Epithelial cell of proximal tubule (primary cell): ENCODE measurements around a stretch of chr12.

GRCh38 chr12:119672016-119672671, 4.2 kb downstream of the PRKAB1 start:
- RAMPAGE, long total RNA: no peak
- RRBS: no CpG with 5 or more reads among the region's 9 CpGs

GRCh38 chr12:119678960-119679922, 11.3 kb downstream of the PRKAB1 start:
- RAMPAGE, long total RNA: no peak
- RRBS: no CpG with 5 or more reads among the region's 17 CpGs

DNA sequence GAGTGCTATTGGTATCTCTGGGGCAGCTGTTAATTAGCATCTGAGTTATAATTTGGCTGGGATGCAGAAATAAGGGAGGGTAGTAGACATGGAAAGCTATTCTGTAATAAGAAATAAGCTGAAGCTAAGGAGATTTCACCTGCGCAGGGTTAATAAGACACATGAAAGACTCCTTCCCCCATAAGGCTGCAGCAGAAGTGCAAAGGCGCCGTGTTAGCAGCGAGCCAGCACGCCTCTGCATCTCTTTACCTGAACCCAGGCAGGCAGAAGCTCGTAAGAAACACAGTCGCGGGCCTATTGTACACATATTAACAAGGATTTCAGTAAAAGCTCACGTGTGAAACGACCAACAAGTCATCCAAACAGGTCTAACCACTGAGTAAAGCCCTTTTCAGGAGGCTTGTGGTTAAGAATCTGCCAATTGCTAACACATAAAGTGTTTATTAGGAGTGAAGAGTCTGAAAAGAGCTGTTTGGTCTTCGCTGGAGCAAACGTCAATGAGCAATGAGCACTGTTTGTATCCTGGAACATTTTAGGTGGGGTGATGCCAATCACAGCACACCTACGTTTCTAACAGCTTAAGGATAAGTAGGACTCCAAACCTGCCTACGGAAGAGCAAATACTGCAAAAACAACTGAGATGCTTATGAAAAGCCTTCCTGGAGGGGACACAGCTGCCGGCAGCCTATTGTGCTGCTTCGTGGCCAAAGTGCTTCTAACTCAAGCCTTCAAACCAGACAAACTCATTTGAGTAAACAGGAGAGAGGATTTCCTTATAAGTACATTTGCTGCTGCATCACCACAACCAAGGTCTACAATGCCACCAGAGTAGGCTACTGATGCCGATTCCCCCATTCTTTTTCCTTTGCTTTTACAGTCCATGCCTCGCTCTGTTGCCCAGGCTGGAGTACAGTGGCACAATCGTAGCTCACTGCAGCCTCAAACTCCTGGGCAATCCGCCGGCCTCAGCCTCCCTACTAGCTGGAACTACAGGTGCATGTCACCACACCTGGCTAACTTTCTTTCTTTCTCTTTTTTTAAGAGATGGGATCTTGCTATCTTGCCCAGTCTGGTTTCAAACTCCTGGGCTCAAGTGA, 43.2 kb downstream of the PRKAB1 start:
- RAMPAGE, long total RNA: no peak
- RRBS: no CpG with 5 or more reads among the region's 21 CpGs

DNA sequence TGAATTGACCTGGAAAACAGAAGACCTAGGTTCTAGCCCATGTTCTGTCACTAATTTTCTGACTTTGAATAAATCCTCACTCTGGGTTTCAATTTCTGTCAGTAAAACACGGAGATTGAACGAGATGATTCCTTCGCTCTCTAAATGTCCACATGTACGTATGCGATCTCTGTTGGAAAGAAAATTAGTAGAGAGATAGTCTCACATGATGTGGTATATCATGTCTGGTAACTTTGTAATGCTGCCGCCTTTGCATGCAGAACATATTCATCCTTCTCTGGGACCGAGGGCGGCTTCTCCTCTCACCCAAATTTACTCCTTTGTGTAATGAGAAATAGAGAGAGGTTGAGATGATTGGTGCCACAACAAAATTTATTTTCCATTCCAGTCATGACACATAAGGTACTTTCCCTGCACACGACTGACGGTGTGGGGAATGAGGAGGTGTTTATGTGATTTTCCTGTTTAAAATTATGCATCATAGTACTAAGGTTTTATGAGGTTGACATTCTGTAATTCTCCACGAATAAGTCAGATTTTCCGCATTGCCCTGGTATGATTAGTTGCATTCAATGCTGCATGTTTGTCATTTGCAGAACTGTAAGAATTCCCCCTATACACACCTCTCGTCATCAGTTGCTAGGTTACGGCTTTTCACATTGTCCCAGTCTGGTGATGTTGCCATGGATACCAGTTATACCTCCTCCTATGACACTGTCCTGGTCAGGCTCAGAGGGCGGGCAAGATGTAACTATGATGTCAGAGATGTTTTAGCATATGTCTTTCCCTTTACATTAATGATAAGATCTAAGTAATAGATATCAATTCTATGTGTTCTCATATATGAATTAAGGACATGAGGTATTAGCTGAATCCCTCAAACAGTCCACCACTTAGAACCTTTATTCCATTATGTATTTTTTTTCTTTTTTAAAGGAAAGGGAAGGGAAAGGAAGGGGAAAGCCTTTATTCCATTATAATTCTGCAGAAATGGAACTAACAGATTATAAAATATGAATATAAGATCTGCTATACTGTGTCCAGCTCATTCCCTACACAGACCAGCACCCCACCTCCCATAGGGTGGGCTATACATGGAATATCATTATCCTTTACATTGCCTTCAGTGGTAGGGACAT, 23.2 kb downstream of the BICDL1 start:
- RAMPAGE, long total RNA: no peak
- RRBS: no CpG with 5 or more reads among the region's 15 CpGs

GRCh38 chr12:120078666-120079532, 37.7 kb downstream of the RAB35 start:
- RAMPAGE, long total RNA: no peak
- RRBS: no CpG with 5 or more reads among the region's 10 CpGs

DNA sequence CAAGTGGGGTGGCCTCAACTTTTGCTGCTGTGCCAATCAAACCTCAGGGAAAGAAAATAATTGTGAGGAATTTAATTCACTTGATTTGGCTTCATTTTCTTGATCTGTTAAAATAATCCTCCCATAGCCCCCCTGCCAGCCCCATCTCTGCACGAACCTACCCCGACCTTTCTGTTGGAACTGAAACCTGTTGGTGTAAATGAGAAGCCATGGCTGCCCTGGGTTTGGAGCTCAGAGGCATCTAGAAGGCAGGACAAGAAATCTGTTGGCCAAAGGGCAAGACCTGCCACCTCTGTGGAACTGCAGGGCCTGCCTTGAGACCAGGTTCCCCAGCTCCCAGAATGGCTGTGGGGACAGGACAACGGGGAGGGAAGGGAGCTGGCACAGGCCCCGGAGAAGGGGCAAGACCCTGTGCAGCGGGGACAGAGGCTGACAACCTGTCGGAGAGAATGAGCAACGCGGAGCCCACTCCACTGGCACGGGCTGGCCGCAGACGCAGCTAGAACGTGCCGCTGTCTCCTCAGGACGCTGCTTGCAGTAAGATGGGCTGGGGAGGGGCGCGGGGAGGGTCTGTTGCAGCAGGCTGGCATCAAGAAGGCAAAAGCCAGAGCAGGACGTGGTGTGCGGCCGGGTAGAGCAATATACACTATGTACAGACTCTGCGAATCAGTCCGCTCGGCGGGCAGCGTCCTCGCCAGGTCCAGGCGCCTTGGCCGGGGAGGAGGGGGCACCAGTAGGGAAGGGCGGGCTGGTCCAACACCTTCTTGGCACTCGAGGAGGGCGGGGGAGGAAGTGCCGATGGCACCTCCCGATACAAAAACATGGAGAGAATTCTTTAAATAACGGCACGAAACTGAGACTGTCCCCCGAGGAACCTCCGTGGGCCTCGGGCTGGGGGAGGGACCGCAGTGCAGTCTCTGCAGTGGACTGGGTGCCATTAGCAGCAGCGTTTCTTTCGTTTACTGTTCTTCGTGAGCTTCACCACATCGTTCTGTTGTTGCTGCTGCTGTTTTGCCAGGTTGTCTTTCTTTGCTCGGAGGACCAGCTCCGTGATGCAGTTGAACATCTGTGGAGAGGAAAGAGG, 19.9 kb downstream of the RAB35 start:
- RAMPAGE, long total RNA: no peak
- RRBS: 95% methylated on average over 6 of the region's 44 CpGs

DNA sequence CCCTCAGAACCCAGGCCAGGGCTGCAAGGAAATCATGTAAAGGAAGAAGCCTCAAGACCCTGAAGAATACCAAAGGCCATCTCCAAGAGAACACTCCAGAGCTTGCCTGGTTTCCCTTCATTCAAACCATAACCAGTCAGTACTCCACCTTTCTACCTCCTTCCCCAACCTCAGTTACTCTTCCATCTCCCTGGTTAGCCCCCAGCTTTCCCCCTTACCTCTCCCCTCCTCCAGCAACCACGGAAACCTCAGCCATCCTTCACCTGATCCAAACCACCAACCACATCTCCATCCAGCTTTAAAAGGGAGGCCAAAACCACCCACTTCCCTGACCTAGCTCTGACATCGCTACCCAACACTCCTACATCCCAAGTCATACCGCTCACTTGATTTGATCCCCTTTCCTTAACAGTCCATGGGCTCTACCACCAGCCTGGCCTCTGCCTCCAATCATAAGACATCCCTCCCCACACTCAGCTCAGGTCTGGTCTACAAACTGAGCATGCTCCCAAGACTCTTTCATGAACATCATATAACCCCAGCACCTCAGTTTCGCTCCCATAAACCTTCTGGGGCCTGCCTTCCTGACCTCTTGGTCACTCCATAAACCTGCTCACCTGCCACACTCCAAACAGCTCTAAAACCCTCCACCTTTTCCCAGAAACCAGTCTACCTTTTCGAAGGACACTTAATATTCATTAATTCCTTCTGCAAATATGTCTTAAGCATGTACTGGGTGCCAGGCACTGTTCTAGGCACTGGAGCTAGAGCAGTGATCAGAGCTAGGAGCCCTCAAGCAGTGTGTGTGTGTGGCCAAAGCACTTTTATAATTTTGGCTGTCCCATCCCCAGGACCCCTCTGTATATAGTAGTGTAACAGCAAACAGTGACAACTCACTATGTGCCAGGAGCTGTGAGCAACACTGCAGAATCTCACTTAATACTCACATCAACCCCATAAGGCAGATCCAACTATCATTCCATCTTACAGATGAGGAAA, 1.3 kb downstream of the RAB35 start:
- RAMPAGE, long total RNA: no peak
- RRBS: no CpG with 5 or more reads among the region's 5 CpGs

GRCh38 chr12:120117042-120117804, 670 bp upstream of the RAB35 start:
- RAMPAGE, long total RNA: no peak
- RRBS: 2% methylated on average over 32 of the region's 59 CpGs

GRCh38 chr12:120124267-120124776, 7.8 kb upstream of the RAB35 start:
- RAMPAGE, long total RNA: no peak
- RRBS: no CpG with 5 or more reads among the region's 5 CpGs

- RAMPAGE, long total RNA: no peak
- RRBS: no CpG with 5 or more reads among the region's 12 CpGs
These were observed 32.7 kb downstream of the GCN1 start for GRCh38 chr12:120161771-120162293.

DNA sequence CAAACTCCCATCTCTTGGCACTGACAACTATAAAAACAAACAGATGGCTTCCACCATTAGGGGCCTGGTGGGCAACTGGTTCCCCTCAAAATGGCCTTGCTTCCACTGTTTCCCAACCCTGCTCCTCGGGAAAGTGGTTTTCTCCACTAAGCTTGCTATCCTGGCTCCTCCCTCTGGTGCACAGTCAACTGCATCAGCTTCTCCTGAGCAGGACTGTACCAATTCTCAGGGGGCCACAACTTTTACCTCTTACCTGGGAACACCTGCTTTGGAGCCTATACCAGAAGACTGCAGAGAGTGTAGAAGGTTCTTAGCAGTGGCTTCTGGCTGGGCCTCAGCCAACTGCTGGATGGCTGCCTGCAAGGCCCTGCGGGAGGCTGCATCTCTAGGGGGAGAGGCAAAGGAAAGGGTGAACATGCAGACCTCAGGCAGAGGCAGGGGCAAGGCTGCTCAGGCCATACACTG, 10.6 kb downstream of the GCN1 start:
- RAMPAGE, long total RNA: no peak
- RRBS: no CpG with 5 or more reads among the region's 2 CpGs

DNA sequence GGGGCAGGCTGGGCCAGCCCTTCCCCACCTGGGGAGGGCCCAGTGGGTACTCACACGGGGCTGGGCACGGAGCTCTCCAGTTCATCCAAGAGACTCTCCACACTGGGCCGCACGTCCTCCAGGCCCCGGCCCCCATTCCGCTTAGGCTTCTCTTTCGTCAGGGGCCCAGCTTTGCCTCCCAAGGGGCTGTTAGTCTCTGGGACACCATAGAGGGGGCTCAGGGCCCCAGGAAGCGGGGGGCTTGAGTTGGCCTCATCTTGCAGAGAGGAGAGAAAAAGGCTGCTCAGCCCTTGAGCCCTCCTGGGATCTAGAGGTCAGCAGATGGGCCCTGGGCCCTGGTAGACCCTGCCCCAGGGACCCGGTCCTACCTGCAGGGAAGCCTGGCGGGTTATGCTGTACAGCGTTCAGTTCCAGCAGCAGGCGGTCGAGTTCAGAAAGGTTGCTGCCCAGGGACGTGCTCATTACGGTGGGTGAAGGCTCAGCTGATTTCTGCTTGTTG, 21.6 kb upstream of the RPLP0 start:
- RAMPAGE, long total RNA: no peak
- RRBS: no CpG with 5 or more reads among the region's 15 CpGs

- RAMPAGE, long total RNA: no peak
- RRBS: no CpG with 5 or more reads among the region's 9 CpGs
These were observed 27.4 kb upstream of the RPLP0 start for GRCh38 chr12:120228217-120228704.

DNA sequence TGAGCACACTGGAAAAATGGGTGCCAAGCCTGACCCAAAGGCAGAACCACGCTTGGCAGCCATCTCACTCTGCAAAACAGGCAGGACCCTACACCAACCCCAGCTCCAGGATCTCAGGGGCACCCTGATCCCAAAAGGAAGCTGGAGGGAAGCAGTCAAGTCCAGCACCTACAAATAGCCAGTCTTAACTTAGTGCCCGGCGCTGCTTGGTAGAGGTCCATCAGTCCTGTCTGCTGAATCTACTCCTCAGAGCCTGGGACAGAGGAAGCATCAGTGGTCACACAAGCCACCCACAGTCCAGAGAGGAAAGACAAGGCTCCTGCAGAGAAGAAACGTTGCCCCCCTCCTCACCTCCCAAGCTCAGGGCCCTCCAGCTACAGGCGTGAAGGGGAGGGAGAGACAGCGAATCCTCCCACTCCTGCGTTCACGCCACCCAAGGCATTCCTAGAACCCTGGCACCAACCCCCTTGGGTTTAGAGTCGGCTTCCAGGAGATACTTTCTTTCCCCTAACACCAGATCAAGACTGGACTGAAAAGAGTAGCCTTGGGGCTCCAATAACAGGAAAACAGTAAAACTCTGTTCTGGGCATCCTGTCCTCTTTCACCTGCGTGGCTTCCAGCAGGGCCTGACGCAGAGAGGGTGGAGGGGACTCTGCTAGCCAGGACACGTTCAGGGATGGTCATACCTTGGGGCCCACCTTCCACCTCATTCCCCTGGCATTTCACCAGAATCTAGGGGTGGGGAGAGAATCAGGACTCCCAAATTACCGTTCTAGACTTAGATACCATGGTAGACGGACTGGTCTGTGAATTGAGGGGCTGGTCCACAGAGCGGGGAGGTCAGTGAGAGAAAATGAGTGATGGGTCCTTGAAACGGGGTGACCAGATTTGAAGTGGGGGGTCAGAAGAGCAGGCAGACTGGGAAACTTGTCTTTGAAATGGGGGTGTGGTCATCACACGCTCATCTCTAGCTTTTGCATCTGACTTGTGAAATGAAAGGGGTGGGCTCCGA, 1.2 kb downstream of the PXN start:
- RAMPAGE, long total RNA: no peak
- RRBS: no CpG with 5 or more reads among the region's 18 CpGs

GRCh38 chr12:120369423-120370539, 817 bp upstream of the MSI1 start:
- RAMPAGE, long total RNA: no peak
- RRBS: 3% methylated on average over 5 of the region's 48 CpGs

DNA sequence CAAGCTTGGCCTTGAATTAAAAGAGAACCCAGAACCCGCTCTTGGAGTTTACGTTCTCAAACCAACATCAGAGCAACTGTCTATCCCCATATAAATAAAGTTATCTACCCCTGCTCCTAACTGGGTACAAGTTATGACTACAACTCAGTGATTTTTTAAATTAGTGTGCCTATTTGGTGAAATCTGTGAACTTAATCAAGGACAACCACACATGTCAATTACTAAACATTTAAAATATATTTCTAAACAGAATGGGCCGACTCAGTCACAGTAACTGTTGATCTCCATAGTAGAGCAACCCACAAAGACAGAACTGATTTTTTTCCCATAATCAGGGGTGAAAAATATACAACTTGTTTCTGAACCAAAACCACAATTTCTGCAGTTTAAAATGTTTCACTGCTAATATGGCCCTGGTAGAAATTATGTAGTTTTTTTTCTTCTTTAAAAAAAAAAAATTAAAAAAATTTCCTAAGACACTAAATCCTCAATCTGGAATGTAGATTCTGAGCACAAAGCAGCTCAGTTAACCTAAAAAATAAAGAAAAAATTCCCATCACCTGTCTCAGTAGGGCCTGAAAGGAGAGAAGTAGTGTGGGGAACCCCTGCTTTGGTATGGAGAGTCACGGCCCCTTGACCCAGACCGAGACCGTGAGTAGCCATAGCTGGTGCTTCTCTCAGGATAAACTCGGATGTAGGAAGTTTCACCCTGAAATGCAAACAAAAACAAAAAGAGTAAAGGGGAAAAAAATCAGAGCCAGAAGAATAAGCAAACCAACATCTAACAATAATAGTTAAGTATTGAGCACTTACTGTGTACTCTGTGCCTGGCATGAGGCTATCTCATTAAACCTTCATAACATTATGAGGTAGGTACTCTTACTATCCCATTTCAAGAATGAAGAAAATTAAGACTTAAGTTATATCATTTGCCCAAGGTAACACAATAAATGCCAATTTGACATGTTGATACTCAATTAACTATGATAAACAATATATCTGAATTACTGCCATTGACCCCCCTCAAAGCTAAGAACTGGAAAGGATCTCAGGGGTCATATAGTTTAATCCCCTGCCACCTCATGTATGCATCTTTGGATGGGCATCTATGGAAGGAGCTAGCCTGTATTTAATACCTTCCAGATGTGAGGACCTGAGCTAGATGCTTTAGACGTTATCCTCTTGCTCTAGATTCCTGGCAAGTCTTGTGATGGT, 7.7 kb downstream of the SRSF9 start:
- RAMPAGE, long total RNA: no peak
- RRBS: no CpG with 5 or more reads among the region's 8 CpGs

- RAMPAGE, long total RNA: no peak
- RRBS: no CpG with 5 or more reads among the region's 4 CpGs
These were observed 2.6 kb downstream of the SRSF9 start for GRCh38 chr12:120466977-120467369.

- RAMPAGE, long total RNA: no peak
- RRBS: no CpG with 5 or more reads among the region's 3 CpGs
These were observed 14.0 kb downstream of the RNF10 start for GRCh38 chr12:120548113-120548519.

GRCh38 chr12:120552246-120552689, 18.1 kb downstream of the RNF10 start:
- RAMPAGE, long total RNA: no peak
- RRBS: no CpG with 5 or more reads among the region's 6 CpGs

DNA sequence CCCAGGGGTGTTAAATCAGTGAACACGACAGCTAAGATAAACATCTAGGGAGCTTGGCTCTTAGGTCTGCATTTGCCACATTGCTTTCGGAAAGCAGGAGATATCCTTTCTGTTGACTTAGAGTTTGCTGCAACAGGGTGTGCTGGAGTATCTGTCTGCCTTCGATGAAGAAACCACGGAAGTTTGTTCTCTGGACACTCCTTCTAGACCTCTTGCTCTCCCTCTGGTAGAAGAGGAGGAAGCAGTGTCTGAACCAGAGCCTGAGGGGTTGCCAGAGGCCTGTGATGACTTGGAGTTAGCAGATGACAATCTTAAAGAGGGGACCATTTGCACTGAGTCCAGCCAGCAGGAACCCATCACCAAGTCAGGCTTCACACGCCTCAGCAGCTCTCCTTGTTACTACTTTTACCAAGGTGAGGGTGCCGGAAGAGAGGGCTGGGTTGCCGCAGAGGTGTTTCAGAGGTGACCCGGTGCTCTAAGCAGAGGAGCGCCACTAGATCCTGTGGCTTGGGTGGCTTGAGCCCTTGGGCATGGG, 17.9 kb downstream of the POP5 start:
- RAMPAGE, long total RNA: no peak
- RRBS: no CpG with 5 or more reads among the region's 9 CpGs